Measurements from ENCODE around the genes HNF1B, TBC1D3D, GPR179 and CISD3.

DNA sequence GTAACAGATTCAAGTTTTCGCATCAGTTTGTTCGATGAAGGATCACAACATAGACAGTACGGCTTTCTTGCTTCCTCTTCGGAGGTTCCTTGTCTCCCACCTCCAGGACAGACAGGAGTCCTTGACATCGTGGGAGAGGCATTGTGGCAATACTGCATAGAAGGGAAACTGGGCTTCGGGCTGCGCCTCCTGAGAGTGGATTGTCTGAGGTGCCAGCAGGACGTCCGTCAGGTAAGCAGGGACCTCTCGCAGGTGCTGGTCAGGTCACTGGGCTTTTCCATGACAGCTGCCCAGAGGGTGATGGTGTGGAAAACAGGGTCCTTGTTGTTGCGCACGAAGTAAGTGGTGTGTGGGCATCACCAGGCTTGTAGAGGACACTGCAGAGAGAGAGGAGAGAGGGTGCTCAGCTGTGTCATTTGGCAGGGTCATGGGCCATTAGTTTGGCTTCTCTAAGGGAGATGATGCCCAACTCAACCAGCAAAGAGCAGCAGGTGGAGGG lies 43.8 kb upstream of the DDX52 start:
- PRO-cap = no peak
- RAMPAGE, long total RNA, 3 experiments = no peak in any of the 3 experiments

GRCh38 chr17:37729886-37730062 lies 15.1 kb downstream of the HNF1B start:
- PRO-cap = no peak
- RAMPAGE, long total RNA, 3 experiments = no peak in any of the 3 experiments

- PRO-cap = no peak
- RAMPAGE, long total RNA, 3 experiments = no peak in any of the 3 experiments
These were observed at the start of gene HNF1B for GRCh38 chr17:37744998-37745151. Gene HNF1B, minus strand, starts transcription at chr17:37745059.

GRCh38 chr17:37844494-37845100 lies 79.6 kb upstream of the TBC1D3K start:
- PRO-cap = no peak
- RAMPAGE, long total RNA, 3 experiments = no peak in any of the 3 experiments

- PRO-cap = no peak
- RAMPAGE, long total RNA, 3 experiments = no peak in any of the 3 experiments
These were observed 75.1 kb upstream of the TBC1D3K start for GRCh38 chr17:37849137-37849540.

DNA sequence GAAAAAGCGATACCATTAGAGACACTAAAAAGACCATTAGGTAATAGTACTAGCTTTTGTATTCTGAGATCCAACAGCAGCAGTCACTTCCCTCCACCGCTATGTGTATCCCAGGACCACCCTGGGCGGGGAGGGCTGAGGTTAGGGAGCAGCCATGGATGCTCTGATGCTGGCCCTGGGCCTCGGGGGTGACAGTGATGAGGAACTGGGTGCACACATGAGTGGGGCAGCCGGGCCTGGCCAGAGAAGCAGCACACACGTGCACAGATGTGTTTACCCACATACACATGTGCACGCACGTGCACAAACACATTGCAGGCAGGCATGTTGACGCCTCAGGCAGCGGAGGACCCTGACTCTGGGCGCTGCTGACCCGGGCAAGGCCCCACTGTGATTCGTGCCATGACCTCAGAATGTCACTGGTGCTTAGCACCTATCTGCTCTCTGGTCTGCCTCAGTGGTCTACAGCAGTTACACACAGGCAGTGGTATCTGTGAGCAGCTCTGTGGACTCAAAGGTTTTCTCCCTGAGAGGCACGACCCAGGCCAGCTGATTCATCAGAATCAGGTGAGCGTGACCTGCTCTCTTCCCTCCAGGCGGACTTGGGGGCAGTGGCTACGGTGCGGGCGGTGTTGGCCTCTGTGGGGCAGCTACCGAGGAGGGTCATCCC lies at the start of gene TBC1D3D:
Gene TBC1D3D, plus strand, starts transcription at position 412 of the 670 bp plus-strand sequence.
- PRO-cap = no peak
- RAMPAGE, long total RNA, 3 experiments = no peak in any of the 3 experiments

DNA sequence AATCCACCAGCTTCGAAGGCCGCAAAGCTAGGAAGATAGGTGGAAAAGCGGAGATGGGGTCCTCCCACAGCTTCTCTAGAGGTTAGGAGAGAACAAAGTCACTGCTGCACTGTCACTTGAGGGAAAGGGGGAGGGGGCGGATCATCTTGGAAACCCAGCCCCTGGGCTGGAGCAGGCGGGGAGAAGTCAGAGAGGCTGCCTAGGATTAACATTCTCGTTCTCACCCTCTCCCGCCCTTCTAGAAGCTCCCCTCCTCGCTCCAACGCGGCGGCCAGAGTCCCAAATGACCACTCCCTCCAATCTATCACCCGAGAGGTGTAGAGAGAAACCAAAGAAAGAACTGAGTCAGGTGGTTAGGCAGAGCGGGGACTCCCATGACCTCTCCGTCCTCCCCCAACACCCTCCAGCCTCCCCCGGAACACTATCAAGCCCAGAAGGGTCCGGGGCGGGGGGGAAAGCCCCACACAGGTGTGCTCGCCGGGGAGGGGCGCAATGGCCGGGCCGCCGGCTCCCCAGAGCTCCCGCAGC lies 40.8 kb upstream of the MRPL45 start:
- PRO-cap = unidirectional peak, plus-strand start at position 189 of the sequence
- RAMPAGE, long total RNA, 3 experiments = no peak in any of the 3 experiments

- PRO-cap = no peak
- RAMPAGE, long total RNA, 3 experiments = no peak in any of the 3 experiments
These were observed at the start of gene GPR179 for GRCh38 chr17:38343832-38344048. Gene GPR179, minus strand, starts transcription at chr17:38343956.

DNA sequence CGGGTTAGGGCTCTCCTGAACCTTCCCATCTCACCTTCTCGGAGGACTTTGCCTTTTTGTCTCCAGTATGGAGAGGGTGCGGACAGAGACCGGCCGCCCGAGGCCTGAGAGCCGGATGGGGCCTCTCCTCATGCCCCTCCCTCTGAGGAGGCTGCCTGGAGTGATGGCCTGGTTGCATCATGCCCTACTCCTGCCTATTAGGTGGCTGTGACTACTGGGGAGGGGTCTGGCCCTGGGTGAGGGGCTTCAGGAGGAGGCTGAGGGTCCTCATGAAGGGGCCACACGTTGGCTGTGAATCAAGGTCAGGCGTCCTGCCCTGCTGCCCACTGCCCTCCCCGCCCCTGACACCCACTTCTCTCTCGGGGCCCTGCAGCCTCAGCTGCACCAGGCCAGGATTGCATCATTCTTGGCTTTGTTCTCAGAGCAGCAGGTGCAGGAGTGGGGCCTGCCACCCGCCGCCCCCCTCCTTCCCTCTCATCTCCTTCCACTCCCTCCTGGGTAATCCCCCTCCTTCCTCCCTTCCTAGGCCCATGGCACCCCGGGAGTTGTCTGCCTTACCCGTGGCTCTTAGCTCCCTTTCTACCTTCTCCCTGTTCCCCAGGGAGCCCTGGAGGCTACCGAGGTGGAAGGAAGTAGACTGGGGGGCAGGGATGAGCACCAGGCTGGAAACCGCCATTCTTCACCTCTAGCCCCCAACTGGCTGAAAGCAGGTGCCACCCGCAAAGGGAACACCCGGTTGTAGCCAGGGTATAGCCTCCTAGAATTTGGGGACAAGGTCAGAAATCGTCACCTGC lies 12.8 kb upstream of the ARHGAP23 start:
- PRO-cap = no peak
- RAMPAGE, long total RNA, 3 experiments = no peak in any of the 3 experiments

GRCh38 chr17:38453995-38454513 lies 25.8 kb downstream of the ARHGAP23 start:
- PRO-cap = no peak
- RAMPAGE, long total RNA, 3 experiments = no peak in any of the 3 experiments

- PRO-cap = unidirectional peak, minus-strand start at chr17:38454674
- RAMPAGE, long total RNA, 3 experiments = no peak in any of the 3 experiments
These were observed 26.4 kb downstream of the ARHGAP23 start for GRCh38 chr17:38454524-38455170.

DNA sequence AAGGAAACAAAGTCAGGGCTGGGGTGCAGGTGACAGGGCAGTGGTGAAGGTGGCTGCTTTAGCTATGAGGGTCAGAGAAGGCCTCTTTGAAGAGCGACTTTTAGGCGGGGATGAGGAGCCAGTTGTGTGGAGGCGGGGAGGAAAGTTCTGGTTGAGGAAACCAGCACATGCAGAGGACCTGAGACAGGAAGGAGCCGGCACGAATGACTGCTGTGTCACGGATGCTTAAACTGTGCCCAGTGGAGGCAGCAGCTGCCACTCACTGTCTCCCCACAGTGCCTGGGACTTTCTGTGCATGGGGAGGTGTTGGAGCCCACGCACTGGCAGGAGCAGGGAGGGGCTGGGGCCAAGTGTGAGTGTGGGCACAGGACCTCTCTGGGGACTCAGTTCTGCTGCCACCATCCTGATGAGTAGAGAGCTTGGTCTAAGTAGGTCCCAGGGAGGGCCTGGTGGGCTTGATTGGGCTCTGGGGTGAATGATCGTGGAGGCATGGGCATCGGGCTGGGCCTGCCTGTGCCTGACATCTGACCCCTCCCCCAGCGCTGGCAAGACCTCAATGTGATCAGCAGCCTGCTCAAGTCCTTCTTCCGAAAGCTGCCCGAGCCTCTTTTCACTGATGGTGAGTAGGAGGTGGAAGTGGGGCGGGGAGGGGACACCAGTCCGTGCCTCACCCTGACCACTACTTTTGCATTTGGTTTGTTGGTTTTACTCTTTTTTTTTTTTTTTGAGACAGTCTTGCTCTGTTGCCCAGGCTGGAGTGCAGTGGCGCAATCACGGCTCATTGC lies 57.5 kb downstream of the ARHGAP23 start:
- PRO-cap = no peak
- RAMPAGE, long total RNA, 3 experiments = no peak in any of the 3 experiments

DNA sequence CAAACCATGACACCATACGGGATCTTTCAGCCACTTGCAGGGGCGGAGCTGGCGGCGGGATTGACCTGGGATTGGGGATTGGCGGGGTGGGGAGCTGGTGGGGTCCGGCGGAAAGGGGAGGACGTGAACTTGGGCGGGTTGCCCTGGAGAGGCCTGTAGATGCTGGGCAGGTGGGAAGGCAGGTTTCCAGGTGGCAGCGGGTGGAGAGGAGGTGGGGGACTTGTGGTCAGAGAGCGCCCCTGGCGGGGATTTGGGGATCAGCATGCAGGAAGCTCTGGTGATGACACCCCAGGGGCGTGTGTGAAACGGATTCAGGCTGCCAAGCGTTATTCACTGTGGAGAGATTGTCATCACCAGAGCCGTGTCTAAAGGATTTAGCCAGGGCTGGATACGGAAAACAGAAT lies 81.0 kb downstream of the ARHGAP23 start:
- PRO-cap = unidirectional peak, plus-strand start at position 304 of the sequence
- RAMPAGE, long total RNA, 3 experiments = start-site peak on the plus strand in 2 of 3 experiments, centred at positions 328 to 344 of the sequence, 15 to 25 reads per replicate

- PRO-cap = unidirectional peak, minus-strand start at chr17:38559494
- RAMPAGE, long total RNA, 3 experiments = no peak in any of the 3 experiments
These were observed 46.4 kb downstream of the SRCIN1 start for GRCh38 chr17:38559363-38559807.

DNA sequence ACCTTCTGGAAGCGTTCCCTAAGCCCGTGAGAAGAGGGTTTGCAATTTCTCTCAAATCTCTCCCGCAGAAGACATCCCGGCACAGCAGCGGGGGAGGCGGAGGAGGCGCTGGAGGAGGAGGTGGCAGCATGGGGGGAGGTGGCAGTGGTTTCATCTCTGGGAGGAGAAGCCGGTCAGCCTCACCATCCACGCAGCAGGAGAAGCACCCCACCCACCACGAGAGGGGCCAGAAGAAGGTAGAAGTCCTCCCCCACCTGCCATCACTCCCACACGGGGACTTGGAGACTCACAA lies 6.7 kb downstream of the MLLT6 start:
- PRO-cap = no peak
- RAMPAGE, long total RNA, 3 experiments = start-site peak on the plus strand in 1 of 3 experiments, centred at position 140 of the sequence, 64 reads per replicate

DNA sequence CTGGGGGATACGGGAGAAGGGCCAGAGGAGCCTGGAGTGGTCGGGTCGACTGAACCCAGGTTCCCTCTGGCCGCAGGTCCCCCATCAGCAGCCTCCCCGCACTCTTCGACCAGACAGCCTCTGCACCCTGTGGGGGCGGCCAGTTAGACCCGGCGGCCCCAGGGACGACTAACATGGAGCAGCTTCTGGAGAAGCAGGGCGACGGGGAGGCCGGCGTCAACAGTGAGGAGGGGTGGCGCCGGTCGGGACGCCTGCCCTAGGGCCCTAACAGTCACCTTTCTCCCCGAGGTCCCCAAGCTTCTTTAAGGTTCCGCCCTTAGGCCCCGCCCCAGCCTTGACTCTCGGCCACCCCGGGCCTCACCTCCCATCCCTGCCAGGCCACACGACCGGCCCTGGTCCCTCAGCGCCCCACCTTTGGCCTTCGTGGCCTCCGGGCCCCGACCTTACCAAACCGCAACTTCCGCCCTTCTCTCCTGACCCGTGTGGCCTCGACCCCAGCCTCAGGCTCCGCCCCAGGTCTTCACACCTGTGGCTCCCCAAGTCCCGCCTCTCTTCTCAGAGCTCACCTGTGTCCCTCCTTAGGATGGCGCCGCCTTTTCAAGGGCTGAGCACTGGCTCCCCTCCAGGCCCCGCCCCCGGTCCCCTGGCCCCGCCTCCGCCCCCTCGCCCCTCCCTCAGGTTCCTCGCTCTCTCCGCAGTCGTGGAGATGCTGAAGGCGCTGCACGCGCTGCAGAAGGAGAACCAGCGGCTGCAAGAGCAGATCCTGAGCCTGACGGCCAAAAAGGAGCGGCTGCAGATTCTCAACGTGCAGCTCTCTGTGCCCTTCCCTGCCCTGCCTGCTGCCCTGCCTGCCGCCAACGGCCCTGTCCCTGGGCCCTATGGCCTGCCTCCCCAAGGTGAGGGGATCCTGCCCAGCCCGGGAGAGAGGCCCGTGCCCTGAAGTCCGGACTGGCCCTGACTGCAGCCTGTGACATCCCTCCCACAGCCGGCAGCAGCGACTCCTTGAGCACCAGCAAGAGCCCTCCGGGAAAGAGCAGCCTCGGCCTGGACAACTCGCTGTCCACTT lies 10.1 kb upstream of the CISD3 start:
- PRO-cap = no peak
- RAMPAGE, long total RNA, 3 experiments = no peak in any of the 3 experiments

GRCh38 chr17:38729450-38730623 lies at the start of gene CISD3:
Gene CISD3, plus strand, starts transcription at chr17:38730341.
- PRO-cap = bidirectional peak, plus-strand start at chr17:38730169, minus-strand start at chr17:38730133; bidirectional peak, plus-strand start at chr17:38730359, minus-strand start at chr17:38730251
- RAMPAGE, long total RNA, 3 experiments = no peak in any of the 3 experiments

- PRO-cap = no peak
- RAMPAGE, long total RNA, 3 experiments = no peak in any of the 3 experiments
These were observed 4.1 kb downstream of the CISD3 start for GRCh38 chr17:38734090-38734826.

DNA sequence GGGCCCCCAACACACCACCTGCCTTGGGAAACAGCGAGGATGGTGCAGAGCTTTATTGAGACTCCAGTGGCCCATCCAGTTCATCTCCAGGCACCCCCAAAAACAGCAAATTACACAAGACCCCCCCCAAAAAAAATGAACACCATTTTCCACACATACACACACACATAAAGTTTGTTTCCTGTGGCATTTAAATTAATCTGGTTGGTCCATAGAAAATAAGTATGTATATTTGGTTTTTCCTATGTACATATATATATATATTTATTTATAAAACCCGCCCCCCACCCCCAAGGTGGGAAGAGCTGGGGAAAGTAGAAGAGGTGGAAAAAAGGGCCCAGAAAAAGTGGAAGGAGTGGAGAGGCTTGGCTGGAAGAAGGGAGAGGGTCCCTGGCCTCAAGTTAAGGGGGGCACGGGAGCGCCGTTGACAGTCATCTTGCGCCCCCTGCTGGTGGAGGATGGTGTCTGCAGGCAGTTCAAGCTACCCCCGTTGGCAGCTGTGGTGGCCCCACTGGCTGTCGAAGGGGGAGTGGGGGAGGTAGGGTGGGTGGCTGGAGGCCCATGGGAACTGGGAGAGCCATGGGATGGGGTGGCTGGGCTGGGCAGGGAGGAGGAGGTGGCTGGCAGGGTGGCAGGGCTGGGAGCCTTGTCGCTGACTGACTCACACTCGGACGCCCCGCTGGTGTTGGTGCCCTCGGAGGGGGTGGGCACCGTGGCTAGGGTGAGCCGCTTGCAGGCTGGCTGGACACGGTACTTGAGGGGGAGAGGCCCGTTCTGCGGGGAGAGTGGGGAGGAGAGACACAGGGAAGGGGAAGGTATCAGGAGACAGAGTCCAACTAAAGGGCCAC lies 4.9 kb downstream of the CISD3 start:
- PRO-cap = no peak
- RAMPAGE, long total RNA, 3 experiments = no peak in any of the 3 experiments

DNA sequence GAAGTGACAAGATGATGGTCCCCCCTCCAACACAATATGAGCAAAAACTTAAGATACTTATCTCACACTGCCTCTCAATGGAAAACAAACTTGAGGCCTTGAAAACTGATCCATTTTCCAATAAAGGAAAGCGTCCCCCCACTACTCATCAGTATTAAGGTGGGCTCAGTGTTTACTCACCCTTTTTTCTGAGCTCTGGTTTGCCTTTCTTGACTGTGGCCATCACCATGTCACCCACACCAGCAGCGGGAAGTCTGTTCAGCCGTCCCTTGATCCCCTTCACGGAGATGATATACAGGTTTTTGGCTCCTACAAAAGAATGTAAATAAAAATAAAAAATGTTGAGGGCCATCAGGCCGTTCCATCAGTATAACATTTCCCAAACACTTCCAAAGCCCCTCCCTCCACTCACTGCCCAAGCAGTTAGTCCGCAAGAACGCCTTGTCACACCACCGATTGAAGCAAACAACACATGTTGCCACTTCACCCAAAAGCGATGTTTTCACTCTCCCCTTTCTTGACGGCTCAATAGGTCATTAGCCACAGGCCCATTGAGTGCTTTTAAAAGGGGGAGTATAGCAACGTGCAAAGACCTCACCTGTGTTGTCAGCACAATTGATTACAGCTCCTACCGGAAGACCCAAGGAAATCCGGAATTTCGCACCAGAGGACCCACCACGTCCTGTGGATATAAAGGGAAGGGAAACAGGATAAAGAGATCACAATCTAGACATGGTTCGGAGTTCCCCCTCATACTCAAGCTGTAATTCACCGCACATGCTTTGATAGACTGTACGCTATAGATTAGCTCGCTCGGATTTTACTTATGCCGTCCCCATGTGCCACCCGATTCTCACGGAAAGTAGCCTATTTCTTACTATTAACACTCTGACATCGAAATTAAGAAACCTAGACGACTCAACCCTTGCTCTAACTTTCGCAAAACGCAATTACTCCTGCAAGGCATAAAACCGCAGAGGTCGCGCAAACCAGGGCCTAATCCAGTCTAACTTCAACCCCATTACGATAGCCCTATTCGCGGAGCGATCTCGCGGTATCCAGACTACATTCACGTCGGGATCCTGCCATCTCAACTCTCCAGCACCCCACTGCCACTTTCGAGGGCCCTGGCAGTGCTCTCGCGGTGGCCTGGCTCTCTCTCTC lies 715 bp downstream of the RPL23 start:
- PRO-cap = unidirectional peak, plus-strand start at position 1,115 of the sequence
- RAMPAGE, long total RNA, 3 experiments = start-site peak on the minus strand in 3 of 3 experiments, centred at positions 252 to 649 of the sequence, 114 to 388 reads per replicate

Data from tibial nerve (tissue), 3 donors.